ENCODE data around the genes FAM241A, ALPK1 and TRAM1L1.

- PRO-cap = no peak
Observed at GRCh38 chr4:111049537-111049832, 426.6 kb upstream of the PITX2 start.

DNA sequence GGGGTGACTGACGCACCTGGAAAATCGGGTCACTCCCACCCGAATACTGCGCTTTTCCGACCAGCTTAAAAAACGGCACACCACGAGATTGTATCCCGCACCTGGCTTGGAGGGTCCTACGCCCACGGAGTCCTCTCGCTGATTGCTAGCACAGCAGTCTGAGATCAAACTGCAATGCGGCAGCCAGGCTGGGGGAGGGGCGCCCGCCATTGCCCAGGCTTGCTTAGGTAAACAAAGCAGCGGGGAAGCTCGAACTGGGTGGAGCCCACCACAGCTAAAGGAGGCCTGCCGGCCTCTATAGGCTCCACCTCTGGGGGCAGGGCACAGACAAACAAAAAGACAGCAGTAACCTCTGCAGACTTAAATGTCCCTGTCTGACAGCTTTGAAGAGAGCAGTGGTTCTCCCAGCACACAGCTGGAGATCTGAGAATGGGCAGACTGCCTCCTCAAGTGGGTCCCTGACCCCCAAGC is 714.3 kb upstream of the PITX2 start:
- PRO-cap = no peak

DNA sequence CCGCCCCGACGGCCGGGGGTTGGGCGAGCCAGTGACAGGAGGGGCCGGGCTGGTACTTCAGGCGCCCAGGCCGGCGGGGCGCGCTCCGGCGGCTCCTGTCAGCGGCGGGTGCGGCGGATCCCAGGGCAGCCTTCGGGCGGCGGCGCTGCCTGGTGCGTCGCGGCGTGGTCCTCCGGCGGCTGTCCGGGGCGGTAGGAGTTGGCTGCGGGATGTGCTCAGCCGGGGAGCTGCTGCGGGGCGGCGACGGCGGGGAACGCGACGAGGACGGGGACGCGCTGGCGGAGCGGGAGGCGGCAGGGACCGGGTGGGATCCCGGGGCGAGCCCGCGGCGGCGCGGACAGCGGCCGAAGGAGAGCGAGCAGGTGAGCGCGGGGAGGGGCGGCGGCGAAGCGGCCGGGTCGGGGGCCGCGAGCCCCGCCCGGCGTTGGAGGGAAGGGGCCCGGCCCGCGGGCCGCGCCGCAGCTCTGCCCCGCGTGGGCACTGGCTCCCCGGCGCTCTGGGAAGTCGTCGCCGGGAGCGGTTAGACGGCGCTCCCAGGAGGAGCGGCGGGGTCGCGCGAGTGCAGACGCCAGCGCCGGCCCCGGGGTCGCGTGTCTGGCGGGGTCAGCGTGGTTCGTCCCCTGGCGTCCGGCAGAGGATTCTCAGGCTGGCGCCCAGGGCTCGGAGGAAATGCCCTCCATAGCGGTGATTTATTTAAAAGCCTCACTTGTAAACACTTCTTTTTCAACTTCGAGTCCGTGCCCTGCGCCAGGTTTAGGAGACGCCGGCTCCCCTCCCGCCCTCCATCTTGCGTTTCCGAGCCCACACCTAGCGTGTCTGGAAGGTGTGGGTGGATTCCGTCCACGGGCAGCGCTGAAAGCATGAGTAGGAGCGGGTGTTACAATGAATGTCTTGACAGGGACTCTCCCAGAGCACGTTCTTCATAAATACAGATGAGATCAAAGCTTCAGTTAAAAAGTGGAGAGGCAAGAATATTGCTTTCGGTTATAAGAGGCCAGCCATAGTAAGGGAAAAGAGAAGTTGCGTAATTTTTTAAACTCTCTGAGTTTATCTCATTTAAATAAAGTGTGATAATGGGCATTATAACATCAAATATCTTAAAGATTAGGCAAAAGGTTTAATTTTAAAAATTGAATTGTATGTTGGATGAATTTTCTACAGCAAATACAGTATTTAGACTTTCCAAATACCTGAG is at the start of gene FAM241A:
Gene FAM241A (plus strand): TSS at position 83 of the 1,195 bp plus-strand sequence.
- PRO-cap = bidirectional peak, plus-strand start at position 68 of the sequence, minus-strand start outside the sequence; bidirectional peak, plus-strand start at position 523 of the sequence, minus-strand start at position 498 of the sequence; unidirectional peak, minus-strand start at position 789 of the sequence

GRCh38 chr4:112284869-112285351 is 794 bp downstream of the TIFA start:
- PRO-cap = unidirectional peak, plus-strand start at chr4:112285171

DNA sequence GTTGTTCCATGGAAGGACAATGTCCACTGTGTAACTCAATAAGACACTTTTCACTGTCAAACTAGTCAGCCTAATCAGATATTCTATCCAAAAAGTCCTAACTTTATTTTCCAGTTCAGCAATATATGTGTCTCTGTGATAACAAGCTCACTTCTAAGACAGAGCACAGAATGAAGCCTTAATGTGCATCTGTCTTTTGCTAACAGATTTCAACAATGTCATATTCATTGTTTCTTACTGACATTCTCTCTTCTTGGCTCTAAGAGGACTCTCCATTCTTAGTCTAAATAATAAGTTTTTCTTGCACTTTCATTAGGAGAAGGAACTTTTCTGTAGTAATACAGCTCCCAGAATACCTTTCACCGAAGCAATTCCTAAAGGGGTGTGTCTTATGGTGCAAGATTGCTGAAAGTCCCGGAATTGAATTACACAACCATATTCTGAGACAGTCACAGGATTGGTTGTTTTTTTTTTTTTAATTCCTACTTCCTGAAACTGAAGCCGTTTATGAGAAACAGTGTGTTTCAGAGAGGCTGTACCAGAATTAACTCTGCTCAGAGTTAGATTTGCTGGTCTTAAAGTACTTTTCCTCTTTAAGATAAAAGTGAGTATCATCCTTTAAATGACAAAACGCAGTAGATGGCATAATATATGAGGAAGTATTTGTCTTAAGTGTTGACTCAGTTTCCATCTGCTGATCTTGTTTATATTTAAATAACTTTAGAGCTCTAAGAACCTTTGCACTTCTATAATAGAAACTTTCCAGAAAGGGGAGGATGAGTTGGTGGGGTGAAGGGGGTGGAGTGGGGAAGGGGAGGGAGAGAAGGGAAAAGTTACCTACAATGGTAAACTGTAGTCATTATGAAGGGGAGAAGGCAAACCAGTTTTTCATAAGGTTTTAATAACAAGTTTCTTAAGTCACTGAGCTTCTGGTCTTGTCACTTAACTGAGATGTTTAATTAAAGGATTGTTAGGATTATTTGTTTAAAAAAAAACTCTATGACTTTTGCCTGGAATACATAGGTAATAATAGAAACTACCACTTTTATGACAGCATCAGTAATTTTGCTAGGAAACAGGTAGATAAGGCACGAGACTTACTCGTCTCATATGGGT is at the start of gene ALPK1:
Gene ALPK1 (plus strand): TSS at position 504 of the 1,116 bp plus-strand sequence.
- PRO-cap = unidirectional peak, plus-strand start at position 513 of the sequence

- PRO-cap = no peak
Observed at GRCh38 chr4:112430754-112431524, 85.0 kb downstream of the NEUROG2 start.

- PRO-cap = no peak
Observed at GRCh38 chr4:112818501-112819051, 181.6 kb downstream of the LARP7 start.

GRCh38 chr4:113145230-113146588 is 96.3 kb downstream of the ANK2 start:
- PRO-cap = no peak

DNA sequence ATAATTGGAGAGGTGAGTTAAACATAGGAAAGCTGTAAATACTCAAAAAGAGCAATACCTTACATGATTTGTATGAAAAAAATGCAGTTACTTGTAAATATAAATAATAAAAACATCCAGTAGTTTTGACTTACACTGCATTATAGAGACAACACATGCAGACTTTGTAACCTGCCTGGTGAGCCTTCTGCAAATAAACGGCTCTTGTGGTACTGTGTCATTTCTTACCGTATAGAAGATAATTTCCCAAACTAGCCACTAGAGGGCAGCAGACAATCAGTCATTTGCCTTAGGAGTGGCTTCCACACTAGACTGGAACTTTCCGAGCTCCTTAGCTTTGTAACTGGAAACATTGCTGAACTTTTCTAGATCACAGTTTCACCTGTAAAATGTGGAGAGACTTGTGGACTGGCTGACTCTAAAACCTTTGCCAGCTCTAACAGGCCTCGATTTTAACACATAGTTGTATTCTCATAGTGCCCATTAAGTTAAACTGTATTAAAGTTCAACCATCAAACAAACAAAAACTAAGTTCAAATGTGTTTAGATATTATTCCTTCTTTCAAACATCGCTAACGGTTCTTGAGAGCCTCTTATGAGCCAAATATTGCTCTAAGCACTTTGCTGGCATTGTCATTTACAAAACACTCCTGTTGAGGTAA is 345.3 kb downstream of the ANK2 start:
- PRO-cap = no peak

DNA sequence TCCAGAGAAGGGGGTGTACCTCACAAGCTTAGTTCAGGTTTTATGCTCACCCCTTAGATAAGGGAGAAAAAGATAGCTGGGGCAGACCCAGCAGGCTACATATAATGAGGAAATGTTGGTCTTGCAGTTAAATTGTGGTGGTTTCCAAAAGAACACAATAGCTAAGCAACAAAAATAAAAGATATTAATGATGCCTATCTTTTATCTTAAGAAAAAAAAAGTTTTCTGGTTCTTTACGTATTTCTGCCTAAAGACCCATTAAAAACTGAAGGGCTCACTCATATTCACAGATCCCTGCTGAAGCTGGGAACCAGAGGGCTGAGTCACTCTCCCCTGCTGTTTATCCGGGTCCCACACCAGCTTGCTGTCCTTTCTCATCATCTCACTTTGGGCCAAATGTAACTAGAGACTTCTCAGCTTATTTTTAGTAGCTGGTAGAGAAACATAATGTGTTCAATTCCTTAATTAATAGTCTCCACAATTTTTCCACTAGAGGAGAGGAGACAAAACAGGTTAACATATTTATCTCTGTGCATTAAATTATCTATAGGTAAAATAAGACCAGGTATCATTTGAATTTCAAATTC is 176.8 kb downstream of the CAMK2D start:
- PRO-cap = no peak

DNA sequence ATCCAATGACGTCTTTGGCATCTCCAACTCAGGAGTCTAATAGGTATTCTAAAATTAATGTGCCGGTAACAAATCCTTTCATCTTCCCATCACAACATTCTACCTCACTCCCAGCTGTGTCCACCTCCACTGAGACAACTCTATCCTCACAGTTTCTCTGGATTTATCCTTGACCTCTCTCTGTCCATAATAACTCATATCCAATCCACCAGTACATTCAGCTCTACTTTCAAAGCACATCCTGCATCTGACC is 125.6 kb downstream of the CAMK2D start:
- PRO-cap = no peak

DNA sequence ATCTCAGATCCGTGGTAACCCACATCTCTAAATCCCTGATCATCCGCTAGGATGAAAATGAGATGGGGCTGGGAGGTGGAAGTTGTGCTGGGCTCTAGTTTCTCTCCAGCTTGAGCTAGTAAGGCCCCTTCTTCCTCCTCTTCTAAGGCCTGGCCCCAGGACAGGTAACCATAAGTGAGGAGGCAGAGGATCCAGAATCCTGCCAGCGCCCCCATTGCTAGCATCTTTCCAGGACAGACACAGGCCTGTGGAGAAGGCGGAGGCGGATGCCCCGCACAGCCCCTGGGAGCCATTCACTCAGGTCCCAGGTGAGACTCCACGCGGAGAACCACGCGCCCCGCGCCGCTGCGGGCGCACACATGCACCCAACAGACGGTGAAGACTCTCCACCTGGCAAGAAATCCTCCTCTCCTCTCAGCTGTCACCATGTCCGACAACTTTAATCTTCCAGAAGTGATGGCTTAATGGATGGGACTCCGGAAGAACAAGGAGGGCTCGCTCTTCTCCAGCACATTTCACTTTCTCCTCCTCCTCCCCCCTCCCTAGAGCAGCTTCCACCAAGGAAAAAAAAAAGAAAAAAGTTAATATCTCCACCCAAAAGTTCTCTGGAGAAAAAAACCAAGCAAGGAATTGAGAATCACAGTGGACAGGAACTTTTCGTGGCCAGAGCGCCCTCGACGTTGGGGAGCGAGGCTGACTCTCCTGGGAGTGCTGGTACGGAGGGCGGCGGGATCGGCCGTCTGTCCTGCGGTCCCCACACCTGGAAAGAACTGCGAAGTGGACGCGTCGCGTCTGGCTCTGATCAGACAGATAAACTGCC is 695 bp downstream of the ARSJ start:
- PRO-cap = bidirectional peak, plus-strand start at position 707 of the sequence, minus-strand start at position 521 of the sequence; bidirectional peak, plus-strand start outside the sequence, minus-strand start at position 774 of the sequence

GRCh38 chr4:114616511-114616972 is 17.9 kb downstream of the UGT8 start:
- PRO-cap = no peak

DNA sequence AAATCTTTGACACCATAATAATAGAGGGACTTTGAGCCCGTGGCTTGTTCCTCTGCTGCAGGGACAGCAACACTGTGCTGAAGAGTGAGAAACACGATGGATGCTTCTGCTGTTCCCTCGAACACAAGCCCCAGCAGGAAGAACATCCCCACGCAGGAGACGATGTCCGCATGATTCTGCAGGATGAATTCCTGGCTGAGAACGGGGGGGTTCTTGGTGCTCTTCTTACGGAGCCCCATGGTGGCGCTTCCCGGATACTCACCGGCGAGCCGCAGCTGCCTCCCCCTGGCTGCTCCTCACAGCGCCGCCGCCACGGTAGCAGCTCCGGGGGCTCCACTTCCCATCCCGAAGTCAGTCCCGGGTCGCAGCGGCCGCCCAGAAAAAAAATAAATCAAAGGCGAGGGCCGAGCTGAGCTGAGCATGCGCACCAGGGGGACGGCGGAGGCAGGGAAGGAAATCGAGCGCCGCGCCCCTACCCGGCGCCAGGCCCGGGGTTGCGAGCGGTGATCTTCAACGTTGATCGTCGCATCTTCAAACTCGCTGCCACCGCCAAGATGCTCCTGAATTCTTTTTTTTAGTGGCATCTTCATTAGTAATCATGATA is at the start of gene TRAM1L1:
Gene TRAM1L1 (minus strand): TSS at position 422 of the 604 bp plus-strand sequence.
- PRO-cap = bidirectional peak, plus-strand start at position 475 of the sequence, minus-strand start at position 353 of the sequence

- PRO-cap = no peak
Observed at GRCh38 chr4:117831436-117831803, 202.9 kb upstream of the NDST3 start.

GRCh38 chr4:118313052-118313660 is 39.6 kb downstream of the PRSS12 start:
- PRO-cap = no peak

GRCh38 chr4:118743892-118744241 is 58.7 kb downstream of the METTL14 start:
- PRO-cap = unidirectional peak, minus-strand start at chr4:118744064

GRCh38 chr4:118836269-118837069 is 543 bp upstream of the SEC24D start:
- PRO-cap = no peak

GRCh38 chr4:118850202-118851244 is 14.6 kb upstream of the SEC24D start:
- PRO-cap = unidirectional peak, plus-strand start at chr4:118850710

DNA sequence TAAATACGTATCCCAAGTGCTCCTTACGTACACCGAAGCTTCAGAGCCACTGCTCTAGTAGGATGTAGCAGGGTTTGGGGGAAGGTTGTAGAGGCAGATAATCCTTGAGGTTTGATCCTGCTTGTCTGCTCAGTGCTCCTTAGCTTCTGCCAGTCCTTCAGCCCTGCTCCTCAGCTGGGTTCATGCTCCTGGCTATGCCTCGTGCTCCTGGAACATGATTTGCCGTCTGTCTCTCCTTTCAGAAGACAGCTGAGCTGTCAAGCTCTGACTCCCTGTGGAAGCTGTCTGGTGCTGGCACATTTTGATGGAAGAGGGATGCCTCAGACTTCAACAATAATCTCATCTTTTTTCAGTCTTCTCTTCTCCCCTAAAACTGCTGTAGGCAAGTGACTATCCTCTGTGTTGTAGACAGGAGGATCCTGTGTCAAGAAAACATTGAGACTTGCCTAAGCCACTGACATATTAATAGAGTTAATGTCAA is 96.5 kb downstream of the SYNPO2 start:
- PRO-cap = no peak